ENCODE measurements around a stretch of chr17.

DNA sequence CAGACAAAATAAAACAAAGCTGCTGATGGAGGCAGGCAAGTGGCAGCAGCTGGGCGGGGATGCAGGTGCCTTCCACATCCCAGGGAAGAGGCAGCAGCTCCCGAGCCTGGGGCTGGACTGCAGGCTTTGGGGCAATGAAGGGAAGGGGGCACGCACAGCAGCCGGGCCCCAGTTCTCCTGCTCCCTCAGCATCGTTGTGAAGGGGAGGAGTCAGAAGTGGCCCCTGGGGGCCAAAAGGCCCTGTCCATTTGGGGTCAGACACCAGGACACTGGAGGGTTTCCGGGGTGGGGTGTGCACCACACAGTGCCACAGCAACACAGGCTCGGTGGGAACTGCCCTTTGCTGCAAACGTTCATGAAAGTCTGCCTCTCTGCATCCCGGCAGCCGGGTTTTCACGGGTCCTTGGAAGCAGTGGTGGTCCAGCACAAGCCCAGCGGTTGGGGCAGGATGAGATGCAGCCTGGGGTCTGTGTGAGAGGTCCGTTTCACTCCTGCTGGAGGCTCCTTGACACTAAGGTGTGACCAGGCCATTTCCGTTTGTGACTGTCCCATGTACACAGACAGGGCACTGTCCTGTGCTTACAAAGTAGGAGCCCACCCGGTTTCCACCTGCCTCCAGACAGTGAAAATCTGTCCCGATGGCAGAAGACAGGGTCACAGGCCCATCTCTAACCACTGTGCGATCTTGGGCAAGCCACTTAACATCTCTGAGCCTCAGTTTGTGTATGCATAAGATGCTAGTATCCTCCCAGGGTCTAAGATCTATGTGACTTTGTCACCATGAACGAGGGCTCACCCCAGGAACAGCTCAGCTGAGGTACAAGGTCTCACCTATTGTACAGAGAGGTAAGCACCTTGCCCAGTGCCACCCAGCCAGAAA is 6.2 kb downstream of the RHBDF2 start:
- PRO-cap, result no peak
- RAMPAGE, long total RNA, result no peak

- PRO-cap, result no peak
- RAMPAGE, long total RNA, result no peak
Measured at GRCh38 chr17:76498777-76499873, 2.1 kb downstream of the RHBDF2 start.

GRCh38 chr17:76568305-76568674 is 17.4 kb downstream of the ST6GALNAC2 start:
- PRO-cap, result no peak
- RAMPAGE, long total RNA, result no peak

GRCh38 chr17:76700532-76701601 is 9.9 kb downstream of the MXRA7 start:
- PRO-cap, result no peak
- RAMPAGE, long total RNA, result no peak

- PRO-cap, result no peak
- RAMPAGE, long total RNA, result no peak
Measured at GRCh38 chr17:76725841-76726187, 592 bp downstream of the JMJD6 start.

- PRO-cap, result no peak
- RAMPAGE, long total RNA, result no peak
Measured at GRCh38 chr17:76756860-76757327, 19.0 kb downstream of the MFSD11 start.

DNA sequence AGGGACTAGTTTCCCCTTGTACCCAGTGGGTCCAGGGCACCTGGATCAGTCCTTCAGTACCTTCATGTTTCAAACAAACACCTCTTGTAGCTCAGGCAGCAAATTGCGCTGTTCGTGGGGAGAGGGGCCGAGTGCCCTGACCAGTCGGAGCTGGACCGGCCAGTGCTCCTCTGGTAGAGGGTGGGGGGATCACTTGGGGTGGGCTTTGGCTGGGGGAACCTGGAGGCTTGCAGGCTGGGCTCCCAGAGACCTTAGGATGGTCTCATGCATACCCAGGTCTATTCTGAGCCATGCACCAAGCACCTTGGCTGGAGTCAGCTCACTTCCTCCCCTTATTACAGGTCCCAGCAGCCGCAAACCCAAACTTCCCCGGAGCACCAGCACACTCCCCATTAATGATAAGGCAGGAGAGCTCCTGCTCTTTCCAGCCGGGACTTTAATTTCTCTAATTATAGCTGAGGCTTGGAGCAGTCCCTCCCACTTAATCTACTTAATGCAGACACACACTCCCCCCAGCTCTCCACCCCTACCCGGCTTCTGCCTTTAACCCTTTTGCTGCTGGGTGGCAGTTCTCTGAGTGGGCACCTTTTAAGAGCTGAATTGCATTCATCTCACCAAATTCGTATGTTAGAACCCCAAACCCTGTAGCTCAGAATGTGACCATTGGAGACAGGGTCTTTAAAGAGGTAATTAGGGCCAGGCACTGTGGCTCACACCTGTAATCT is 26.3 kb upstream of the MGAT5B start:
- PRO-cap, result no peak
- RAMPAGE, long total RNA, result no peak

DNA sequence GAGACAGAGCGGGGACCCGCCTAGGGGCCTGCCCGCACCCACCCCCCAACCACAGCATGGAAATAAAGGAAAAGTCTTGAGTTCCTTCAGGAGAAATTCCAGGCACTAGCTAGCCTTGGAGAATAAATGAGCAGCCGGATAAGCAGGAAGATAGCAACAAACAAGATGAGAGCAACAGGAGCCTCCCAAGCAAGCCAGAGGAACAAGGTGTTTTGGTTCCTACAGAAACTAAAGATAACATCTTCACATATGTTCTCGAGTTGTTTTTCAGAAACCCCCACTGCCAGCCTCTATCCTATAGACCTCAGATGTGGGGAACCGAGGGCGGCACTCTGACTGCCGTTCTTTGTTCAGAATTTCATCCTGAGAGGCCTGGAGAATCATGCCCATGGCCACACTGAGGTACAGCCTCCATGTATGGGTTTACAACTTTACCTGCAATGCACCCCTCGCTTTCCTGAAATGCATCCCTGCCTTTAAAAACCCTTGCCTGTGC is 129.1 kb downstream of the MGAT5B start:
- PRO-cap, result no peak
- RAMPAGE, long total RNA, result no peak

GRCh38 chr17:77088342-77089696 is 52.0 kb upstream of the SEC14L1 start:
- PRO-cap, result no peak
- RAMPAGE, long total RNA, result no peak

DNA sequence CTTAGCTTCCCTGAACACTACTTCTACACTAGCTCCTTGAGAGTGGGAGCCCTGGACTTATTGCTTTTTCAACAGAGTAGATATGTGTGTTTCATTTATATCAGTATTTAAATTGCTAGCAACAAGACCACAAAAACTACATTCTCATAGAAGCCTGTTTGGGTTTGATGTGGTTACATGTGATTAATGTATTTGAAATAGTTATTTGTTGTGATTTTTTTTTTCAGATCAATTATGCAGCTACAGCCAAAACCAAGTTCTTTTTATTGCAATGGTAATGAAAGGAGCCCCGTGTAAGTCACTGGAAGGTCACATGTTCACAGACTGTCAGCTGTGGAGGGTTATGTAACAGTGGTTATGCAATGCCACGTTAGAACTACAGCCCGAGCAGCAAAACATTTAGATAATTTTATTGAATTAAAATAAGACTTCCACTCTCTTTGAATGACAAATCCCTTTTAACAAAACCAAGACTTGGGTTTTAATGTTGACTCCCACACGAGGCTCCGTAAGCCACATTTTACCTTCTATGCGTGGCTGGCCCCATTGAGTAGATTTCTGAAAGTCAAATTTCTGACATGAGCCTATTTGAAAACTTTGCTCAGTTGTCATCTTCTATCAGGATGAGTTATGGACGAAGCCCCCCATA is 41.9 kb upstream of the SEC14L1 start:
- PRO-cap, result no peak
- RAMPAGE, long total RNA, result no peak

DNA sequence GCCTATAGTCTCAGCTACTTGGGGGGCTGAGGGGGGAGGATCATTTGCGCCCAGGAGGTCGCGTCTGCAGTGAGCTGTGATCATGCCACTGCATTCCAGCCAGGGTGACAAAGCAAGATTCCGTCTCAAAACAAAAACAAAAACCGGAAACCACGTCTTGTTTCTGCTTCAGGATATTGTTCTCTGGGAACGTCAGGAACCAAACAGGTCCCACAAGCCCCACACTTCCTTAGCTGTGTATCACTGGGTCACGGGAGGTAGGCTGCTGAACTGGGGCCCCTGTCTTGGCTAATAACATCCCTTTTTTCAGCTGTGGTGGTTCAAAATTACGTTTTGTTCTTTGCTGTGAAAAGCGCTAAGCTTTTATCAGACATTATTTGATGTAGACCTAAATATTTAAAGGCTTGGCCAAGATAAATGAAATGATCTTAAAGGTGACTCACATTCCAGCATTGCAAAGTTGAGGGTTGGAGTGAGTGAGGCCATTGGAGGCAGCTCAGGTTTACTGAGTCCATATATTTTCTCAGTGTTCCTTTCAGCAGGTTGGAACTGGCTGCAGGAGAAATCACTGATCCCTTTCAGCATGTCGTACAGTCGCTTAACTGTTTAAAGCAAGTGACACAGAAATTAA is 16.4 kb upstream of the SEC14L1 start:
- PRO-cap, result no peak
- RAMPAGE, long total RNA, result no peak

DNA sequence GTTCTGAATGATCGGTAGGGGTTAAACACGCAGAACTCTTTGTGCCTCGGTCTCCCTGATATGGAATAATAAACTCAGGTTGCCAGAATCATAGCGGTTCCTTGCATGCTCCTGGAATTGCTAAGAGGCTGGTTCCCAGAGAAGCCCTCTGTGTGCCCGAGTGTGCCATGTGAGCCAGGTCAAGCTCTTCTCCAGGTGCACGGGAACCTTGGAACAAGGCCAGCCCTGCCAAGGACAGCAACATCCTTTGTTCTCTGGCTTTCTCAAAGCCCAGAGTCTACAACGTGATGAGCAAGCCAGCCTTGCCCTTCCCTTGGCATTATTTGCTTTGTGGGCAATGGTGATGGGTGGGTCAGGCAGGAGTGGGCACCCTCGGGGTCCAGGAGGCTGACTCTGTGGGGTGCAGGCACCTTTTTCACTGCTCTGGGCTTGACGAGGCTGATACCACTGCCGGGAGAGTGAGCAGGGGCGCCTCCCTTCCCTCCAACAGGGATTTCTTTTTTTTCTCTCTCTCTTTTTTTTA is 14.2 kb upstream of the SEC14L1 start:
- PRO-cap, result no peak
- RAMPAGE, long total RNA, result no peak

- PRO-cap, result no peak
- RAMPAGE, long total RNA, result no peak
Measured at GRCh38 chr17:77133862-77134300, 6.9 kb upstream of the SEC14L1 start.

- PRO-cap, result no peak
- RAMPAGE, long total RNA, result no peak
Measured at GRCh38 chr17:77144483-77144749, 3.6 kb downstream of the SEC14L1 start.

- PRO-cap, result no peak
- RAMPAGE, long total RNA, result no peak
Measured at GRCh38 chr17:77169616-77170110, 28.9 kb downstream of the SEC14L1 start.

DNA sequence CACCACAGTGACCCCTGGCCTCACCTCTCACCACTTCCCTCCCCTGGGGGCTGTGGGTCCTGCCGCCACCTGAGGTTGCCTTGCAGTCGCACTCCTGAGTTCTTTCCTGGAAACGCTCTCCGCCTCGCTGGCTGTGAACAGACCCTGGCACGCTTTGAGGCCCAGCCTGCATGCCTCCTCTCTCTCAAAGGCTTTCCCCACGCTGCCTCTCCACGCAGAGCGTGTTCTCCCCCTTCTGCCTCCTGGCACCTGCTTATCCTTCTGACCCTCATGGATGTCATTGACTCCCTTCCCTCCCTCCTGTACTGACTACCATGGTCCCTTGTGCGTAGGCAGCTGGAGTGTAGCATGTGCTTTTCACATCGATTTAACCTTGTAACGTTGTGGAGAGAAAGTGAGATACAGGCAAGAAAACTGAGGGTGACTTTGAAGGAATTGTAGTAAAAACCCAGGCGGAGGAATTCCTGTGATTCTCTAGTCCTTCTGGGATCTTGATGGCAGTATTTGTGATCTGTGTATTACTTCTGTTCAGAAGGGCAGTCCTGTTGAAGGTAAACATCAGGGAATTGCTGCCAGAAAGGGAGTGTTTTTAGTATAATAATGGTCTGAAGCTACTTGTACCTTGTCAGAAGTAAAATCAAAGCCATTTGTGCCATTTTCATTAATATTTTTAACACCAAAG is 45.6 kb downstream of the SEC14L1 start:
- PRO-cap, result no peak
- RAMPAGE, long total RNA, result no peak

DNA sequence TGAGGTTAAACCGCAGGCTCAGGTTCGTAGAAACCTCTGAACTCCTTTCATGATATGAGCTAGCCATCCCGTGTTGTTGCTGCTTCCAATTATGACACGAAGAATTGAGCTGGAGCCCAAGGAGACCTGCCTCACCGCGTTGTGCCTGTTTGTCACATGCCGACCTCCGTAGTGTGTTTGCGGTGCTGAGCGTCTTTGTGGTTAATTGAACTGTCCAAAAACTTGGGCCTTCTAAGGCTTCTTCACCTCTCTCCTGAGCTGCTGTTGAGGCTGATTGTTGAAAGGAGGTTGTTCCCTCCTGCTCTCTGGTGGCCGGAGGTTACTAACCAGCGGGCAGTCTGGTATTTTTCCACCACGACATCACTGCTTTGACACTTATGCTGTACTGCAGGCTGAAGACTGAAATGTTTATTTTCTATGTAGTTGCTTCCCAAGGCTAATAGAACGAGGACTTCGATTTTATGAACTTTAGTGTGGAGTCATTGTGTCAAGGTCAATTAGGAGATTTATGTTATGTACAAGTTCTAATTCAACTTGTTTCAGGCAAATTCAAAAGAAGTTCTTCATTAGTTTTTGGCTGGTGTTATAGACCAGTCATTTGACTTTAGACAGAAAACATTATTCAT is 67.6 kb downstream of the SEC14L1 start:
- PRO-cap, result no peak
- RAMPAGE, long total RNA, result no peak

- PRO-cap, result no peak
- RAMPAGE, long total RNA, result no peak
Measured at GRCh38 chr17:77283115-77283632, 1.9 kb downstream of the SEPTIN9 start.

DNA sequence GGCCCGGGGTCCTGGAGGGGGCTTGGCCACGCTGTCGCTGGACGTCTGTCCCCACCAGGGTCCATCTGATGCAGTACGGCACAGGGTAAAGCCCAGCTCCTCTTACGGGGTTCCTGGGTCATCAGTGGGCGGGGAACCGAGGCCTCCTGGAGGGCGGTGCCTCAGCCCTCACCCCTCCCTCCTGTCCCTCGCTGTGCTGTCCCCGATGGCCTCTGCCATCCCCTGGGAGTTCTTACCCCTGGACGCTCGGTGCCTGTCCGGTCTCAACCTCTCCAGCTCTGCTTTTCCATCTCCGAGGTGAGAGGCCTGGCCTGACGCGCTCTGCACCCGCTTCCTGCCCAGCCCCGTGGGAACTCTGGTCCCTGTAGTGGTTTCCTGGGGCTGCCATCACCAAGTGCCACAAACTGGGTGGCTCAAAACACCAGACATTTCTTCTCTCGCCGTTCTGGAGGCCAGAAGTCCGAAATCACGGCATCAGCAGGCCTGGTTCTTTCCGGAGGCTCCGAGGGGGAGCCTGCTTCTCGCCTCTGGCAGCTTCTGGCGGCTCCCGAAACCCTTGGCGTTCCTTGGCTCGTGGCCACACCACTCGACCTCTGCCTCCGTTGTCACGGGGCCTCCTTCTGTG is 42.3 kb downstream of the SEPTIN9 start:
- PRO-cap, result no peak
- RAMPAGE, long total RNA, result no peak

DNA sequence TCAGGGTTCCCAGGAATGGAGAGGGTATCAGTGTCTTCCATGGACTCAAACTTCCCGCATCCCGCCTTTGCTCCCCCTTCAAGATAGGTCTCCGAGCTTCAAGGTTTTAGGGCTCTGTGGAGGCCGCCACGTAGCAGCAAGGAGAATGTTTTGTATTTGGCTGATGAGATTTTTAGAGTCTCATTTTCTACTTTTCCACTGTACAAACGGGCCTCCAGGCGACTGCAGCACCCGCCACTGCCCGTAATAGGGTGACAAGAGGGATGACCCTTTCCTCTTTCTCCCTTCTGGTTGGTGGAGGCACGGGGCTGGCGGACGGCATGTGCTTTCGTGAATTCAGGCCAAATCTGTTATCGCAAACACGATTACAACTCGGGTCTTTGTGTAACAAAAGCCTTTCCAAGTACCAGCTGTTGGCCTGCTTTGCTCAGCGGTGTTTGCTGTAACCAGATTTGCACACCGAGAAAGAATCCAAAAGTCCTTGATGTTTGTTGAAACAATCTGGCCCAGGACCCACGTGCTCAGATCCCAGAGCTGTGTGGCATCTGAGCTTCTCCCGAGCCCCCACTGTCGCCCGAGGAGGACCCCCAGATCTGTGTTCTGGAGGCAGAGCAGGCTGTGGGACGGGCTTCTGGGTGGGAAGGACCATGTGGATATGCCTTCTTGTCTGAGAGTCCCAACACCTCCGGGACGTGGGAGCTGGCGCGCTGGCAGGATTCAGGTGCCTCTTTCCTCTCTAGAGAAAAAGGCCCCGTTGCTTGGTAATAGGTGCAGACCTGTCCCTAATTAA is 95.9 kb downstream of the SEPTIN9 start:
- PRO-cap, result no peak
- RAMPAGE, long total RNA, result no peak